Penis (tissue), 1 donor: ENCODE measurements around the genes SPANXN3, SPANXN2, IDS, EOLA1 and PNMA5.

GRCh38 chrX:143517383-143517583, at the start of gene SPANXN3:
TSS of gene SPANXN3 (minus strand) at chrX:143517475.
- PRO-cap = no peak

GRCh38 chrX:143633033-143633413, 2.9 kb downstream of the SLITRK4 start:
- PRO-cap = no peak

- PRO-cap = no peak
These were observed at the start of gene SPANXN2 for GRCh38 chrX:143720615-143720910. TSS of gene SPANXN2 (minus strand) at chrX:143720752.

GRCh38 chrX:146740364-146740629, 69.3 kb upstream of the CXorf51B start:
- PRO-cap = no peak

- PRO-cap = bidirectional peak, plus-strand start at chrX:147911951, minus-strand start at chrX:147911778
These were observed 378 bp upstream of the FMR1 start for GRCh38 chrX:147911256-147911826.

GRCh38 chrX:148500345-148500449, 220 bp upstream of the AFF2 start:
- PRO-cap = no peak

DNA sequence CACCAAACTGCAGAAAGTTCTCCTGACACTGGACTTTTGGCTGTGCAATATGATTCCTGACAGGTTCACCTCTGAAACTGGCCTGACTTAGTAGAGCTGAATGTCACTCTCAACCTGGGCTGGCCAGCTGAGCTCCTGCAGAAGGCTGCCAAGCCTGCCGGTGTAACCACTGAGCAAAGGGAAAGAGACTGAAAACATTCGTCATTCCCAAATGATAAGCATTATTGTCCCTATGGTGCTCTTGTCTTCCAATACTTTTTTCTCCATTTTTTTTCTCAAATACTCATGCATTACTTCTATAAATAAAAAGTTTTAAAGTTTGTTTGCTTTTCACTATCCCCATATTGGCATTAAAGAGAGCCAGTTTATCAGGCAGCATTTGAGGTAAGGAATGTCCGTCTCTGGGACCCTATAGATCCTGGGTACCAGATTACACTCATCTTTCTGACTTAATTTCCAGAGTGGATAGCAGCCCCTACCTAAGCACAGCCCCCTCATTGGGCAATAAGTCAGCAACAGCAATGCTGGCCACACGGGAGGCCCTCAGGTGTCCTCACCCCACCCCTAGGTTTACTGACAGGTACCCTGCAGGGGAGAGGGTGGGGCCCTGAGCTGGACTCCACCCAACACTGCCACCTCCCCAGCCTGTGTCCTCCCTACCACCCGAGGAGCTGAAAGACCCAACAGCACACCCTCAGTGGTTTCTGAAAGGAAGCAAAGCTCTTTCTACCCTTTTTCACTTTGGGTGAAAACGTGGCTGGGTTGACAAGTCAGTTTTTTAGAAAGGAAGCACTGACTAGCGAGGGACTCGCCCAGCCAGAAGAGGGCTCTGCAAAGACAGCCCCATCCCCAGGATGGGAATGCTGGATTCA, 2.5 kb downstream of the IDS start:
- PRO-cap = no peak

DNA sequence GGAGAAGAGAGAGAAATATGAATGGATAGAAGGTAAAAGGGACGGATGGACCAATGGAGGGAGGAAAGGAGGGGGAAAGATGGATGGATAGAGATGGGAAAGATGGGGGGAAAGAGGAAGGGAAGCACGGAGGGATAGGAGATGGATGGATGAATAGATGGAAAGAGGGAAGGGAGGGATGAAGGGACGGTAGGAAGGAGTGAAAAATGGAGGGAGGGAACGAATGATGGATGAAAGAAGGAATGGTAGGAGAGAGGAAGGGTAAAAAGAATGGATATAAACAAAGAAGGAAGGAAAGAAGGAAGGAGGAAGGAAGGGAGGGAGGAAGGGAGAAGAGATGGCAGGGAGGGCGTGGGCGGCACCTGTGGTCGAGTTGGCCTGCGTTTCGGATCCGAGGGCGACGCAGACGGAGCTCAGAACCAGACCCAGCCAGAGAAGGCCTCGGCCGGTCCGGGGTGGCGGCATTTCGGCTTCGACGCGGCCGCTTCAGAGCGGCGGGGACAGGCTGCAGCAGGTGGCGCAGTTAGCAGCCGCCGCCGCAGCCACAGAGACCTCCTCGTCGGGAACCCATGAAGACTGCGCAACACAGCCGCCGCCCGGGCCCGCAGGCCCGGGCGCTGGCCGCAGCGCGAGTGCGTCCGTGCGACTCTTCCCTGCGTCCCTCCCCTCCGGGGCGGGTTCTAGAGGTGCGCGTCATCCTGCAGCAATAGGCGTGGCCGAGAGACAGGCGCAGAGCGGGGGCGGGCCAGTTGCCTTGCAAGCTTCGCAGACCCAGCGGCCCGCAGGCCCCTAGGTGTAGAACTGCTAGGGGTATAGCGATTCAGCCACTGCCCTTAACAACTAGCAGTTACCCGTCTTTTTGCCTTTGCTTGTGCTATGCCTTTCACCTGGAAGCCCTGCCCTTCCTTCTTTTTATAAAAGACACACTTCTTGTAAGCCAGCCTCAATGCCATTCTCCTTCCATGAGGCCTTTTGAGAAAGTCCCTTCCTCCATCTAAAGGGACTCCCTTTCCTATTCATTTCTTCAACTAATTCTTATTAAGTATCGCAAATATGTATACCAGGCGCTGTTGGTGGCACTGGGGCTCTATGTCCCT, at the start of gene IDS:
Gene IDS, minus strand, starts transcription at position 634 of the 1,097 bp plus-strand sequence.
- PRO-cap = bidirectional peak, plus-strand start at position 405 of the sequence, minus-strand start at position 348 of the sequence; bidirectional peak, plus-strand start at position 732 of the sequence, minus-strand start at position 634 of the sequence

- PRO-cap = bidirectional peak, plus-strand start at chrX:149540330, minus-strand start at chrX:149539975; bidirectional peak, plus-strand start at chrX:149540599, minus-strand start at chrX:149540445; bidirectional peak, plus-strand start at chrX:149541048, minus-strand start at chrX:149540874
These were observed at the start of gene EOLA1 for GRCh38 chrX:149540264-149541278. TSS of gene EOLA1 (plus strand) at chrX:149541012.

DNA sequence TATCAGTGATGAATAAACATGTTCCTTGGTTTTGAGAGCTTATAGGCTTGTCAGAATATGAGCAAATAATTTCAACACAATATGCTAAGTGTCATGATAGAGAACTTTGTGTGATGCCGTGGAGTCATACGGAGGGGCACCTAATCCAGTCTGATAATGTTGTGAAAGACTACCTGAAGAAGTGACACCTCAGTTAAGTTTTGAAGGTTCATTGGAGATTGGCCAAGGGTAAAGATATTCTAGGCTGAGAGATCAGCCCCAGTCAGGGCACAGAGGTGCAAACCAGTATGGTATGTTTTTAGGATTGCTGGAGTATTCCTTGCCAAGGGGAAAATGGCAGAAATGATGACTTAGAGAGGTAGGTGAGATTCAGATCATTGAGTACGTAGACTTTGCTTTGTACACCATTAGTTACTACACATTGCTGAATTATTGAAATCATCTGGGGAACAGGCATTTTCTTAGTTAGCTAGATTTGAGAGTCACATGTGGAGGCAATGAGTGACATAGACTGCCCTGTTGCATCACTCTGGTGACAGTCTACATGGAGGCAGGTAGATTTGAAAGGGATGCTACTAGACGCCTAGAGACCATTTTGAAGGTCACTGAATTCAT, 33.5 kb upstream of the EOLA2 start:
- PRO-cap = no peak

GRCh38 chrX:150006898-150007781, 68.8 kb upstream of the EOLA2 start:
- PRO-cap = no peak

GRCh38 chrX:150513381-150513811, 55.0 kb upstream of the MTM1 start:
- PRO-cap = no peak

DNA sequence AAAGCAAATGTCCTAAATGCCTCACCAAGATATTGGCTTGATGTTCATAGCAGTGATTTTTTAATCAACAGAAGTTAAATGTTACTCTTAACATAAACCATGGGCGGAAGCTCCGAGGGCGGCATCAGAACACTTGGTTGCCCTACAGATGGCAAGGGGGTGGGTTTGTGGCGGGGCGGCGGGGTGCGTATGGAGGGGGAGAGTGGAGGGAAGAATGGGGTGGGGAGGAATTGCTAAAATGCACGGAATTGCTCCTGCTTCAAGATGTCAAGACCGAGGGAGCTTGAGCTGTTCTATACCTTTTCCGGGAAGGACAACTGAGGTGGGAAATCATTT, 480 bp upstream of the MTMR1 start:
- PRO-cap = unidirectional peak, plus-strand start at position 211 of the sequence

GRCh38 chrX:150966535-150966774, 16.7 kb upstream of the HMGB3 start:
- PRO-cap = no peak

DNA sequence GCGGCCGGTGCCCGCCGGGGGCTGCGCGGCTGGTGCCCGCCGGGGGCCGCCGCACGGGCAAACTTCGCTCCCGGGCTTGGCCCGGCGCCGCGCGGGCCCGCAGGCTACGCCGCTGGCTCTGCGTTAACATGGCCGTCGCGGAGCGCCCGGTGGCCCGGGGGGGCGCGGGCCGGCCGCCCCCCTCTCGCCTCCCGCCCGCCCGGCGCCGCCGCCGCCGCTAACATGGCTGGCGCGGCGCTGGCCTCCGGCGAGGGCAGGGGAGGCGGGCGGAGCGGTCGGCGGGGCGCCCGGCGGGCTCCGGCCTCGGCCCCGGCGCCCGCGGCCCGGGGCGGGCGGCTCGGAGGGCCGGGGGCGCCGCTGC, 690 bp downstream of the HMGB3 start:
- PRO-cap = no peak

DNA sequence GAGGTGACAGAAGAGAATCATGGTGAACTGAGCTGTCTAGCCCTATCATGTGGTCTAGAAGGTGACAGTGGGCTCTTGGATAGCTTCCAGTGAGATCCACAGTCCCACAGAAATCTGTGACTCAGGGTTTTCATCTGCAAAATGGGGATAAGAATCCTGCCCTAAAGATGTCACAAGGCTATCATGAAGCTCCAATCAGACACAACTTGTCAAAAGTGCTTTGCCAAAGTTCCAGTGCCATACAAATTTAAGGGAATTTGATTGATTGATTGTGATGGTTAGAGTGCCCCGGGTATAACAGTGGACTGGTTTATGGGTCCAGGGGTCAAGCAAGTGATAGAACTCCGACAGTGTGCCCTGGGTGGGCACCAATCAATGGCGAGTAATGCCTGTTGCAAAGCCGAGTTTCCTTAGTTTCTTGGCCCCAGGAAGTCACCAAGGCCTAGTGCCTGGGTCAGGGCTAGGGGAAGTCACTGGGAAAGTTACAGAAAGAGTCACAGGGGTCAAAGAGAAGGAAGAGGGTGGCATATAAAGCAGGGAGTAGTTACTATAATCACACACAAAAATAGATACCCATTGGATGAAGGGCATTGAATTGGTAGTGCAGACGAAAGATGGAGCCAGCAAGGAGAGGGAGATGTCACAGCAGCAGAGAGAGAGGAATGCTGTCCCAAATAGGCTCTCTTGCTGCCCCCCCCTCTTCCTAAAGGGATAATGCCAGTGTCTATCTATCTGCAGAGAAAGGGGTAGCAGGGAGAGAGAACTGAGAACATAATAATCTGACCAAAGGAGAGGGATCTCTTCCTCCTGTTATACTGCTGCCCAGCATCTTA, 20.9 kb downstream of the GABRE start:
- PRO-cap = no peak

DNA sequence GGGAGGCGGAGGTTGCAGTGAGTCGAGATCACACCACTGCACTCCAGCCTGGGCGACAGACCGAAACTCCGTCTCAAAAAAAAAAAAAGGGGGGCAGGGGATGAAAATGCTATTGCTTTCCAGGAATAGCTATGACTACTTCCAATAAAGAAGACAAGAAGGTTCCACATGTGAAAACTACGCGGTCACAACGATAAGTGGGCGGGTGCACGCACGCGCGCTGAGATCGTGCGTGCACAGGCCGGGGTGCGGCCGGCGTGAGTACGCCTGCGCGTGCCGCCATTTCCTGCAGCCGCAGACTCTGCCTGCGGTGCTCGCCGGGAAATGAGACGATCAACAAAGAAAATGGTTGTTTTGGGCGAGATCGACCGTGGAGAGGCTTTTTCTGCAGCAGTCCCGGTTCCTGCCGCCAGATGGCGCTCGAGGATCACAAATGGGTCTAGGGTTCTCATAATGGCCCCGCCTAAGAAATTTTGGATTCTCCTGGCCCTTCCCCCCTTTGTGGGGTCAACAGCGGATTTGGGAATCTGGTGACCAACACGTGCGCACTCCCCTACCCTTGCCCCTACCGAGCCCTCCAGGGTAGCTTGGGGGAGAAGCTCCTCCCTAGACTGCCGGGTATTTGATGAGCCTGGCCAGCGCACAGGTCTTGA, 35.1 kb downstream of the PNMA5 start:
- PRO-cap = no peak

DNA sequence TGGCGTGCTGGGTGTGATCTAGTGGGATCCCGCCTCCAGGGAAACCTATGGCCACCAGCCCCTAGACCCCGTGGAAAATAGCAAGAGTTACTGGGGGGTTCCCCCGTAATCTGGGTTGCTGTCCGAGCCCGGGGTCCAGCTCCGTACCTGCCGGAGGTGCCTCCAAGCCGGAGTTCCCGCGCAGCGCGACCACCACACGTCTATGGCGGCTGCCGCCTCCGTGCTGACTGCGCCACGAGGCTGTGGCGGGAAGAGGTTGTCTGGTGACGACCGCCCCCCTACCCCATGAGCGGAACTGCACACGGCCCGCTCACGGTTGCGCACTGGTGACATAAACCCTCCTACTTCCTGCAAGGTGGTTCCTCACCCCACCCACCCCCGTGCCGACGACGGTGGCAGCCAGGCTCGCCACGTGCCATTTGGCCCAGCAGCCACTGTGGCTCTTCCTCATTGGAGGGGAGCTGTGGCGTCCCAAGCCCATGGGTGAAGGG, at the start of gene PNMA5:
Gene PNMA5, minus strand, starts transcription at position 231 of the 491 bp plus-strand sequence.
- PRO-cap = no peak

- PRO-cap = no peak
These were observed 40.5 kb upstream of the PWWP4 start for GRCh38 chrX:153225370-153225916.

- PRO-cap = no peak
These were observed 39.3 kb upstream of the PWWP4 start for GRCh38 chrX:153226537-153227160.